Metastatic Liver Carcinoma in the Adrenal Gland (tissue), 2 donors: ENCODE measurements around a stretch of chr14.

- PRO-cap, 2 experiments, result no peak in any of the 2 experiments
Observed at GRCh38 chr14:61747835-61749035, 14.0 kb upstream of the SNAPC1 start.

DNA sequence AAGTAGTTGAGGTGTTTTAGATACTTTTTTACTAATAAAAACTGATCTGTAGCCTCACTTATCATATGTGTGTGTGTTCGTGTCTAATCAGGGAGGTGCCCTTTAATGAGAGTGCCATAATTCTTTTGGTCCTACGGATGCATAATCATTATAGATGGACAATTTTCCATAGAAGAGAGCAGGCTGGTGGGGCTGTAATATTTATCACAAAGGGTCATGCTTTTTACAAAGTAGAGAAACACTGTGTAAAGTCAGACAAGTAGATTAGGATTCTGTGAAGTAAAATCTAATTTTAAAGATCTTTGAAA lies 10.2 kb upstream of the SNAPC1 start:
- PRO-cap, 2 experiments, result no peak in any of the 2 experiments

DNA sequence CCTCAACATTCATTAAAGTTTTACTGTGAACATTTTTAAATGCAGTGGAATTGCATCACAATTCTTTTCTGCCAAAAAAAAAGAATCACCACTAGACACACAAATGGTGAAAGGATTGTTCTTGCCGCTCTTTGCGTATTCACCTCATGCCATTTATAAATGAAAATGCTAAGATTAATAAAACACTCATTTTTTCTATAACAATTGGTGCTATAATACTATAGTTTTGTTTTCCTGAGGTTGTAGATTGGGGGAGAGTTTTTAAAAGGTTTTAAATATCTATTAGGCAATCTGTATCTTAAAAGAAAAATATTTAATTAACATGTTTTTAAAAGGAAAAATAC lies 1.1 kb downstream of the RHOJ start:
- PRO-cap, 2 experiments, result no peak in any of the 2 experiments

GRCh38 chr14:63641120-63641387 lies 617 bp downstream of the WDR89 start:
- PRO-cap, 2 experiments, result no peak in any of the 2 experiments

DNA sequence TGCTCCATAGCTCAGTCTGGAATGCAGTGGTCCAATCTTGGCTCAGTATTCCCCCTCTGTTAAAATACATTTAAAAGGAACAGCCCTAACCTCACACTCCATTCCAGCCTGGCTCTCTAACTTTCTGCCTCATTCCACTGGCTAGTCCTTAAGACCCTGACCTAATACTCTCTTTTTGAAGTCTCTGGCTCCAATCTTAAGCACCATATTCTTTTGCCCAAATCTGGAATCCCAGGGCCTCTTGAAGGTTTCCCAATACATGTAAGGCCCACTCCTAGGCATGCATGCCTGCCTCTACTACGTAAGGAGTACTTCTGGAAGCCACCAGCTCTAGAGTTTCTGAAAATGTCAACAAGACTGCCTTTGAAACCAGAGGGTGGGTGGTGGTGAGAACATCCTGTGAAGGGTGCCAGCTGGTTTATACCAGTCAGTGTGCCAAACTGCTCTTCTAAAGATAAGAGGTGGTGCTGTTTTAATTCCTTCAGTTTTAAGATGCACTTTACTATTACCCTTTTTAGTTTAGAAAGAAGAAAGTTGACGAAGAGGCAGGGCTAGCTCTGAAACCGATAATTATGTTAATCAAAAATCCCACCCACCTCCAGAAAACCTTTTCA lies 8.6 kb upstream of the WDR89 start:
- PRO-cap, 2 experiments, result no peak in any of the 2 experiments

- PRO-cap, 2 experiments, result no peak in any of the 2 experiments
Observed at GRCh38 chr14:63702041-63702318, 25.9 kb downstream of the SGPP1 start.

GRCh38 chr14:63745975-63746811 lies 18.3 kb upstream of the SGPP1 start:
- PRO-cap, 2 experiments, result no peak in any of the 2 experiments

GRCh38 chr14:63874312-63874656 lies 21.5 kb downstream of the SYNE2 start:
- PRO-cap, 2 experiments, result no peak in any of the 2 experiments

DNA sequence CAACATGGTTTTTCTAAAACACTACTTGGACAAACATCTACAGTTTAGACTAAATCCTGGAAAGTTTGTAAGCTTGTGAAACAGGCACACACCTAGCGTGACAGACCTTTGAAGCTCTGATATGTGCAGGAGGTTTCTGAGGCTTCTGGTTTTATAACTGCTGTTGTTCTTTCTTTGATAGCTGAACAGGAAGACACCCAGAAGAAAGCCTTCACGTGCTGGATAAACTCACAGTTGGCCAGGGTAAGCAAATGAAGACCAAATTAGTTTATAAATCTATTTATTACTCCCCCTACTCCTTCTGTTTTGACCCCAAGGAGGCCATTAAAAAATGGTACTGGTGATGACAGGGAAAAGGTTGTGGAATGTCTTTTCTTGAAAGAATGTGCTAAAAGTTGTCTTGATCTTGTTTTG lies 87.6 kb downstream of the SYNE2 start:
- PRO-cap, 2 experiments, result no peak in any of the 2 experiments

DNA sequence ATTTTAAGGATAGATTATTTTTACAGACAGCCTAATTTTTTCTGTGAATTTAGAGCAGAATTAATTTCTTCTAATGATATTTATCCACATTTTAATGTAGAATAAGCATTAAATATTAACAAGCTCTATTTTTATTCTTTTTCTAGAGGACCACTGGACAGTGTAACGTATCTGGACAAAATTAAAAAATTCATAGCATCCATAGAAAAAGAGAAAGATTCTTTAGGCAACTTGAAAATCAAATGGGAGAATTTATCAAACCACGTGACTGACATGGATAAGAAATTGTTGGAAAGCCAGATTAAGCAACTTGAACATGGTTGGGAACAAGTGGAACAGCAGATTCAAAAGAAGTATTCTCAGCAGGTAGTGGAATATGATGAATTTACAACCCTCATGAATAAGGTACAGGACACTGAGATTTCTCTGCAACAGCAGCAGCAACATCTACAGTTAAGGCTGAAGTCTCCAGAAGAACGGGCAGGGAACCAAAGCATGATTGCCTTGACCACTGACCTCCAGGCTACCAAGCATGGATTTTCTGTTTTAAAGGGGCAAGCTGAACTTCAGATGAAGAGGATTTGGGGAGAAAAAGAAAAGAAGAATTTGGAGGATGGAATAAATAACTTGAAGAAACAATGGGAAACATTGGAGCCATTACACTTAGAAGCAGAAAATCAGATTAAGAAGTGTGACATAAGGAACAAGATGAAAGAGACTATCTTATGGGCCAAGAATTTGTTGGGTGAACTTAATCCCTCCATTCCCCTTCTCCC lies 198.8 kb downstream of the SYNE2 start:
- PRO-cap, 2 experiments, result no peak in any of the 2 experiments

GRCh38 chr14:64062609-64063066 lies 209.8 kb downstream of the SYNE2 start:
- PRO-cap, 2 experiments, result no peak in any of the 2 experiments

- PRO-cap, 2 experiments, result no peak in any of the 2 experiments
Observed at GRCh38 chr14:64098595-64098854, 195.6 kb downstream of the ESR2 start.

- PRO-cap, 2 experiments, result peak in 2 of 2 experiments; most common plus-strand start chr14:64113179 (in 2); most common minus-strand start chr14:64113124 (in 2)
Observed at GRCh38 chr14:64112673-64113948, 181.1 kb downstream of the ESR2 start.

GRCh38 chr14:64200838-64201245 lies 93.3 kb downstream of the ESR2 start:
- PRO-cap, 2 experiments, result no peak in any of the 2 experiments

GRCh38 chr14:64203214-64203680 lies 90.9 kb downstream of the ESR2 start:
- PRO-cap, 2 experiments, result peak in 1 of 2 experiments; most common minus-strand start chr14:64203493 (in 1)

- PRO-cap, 2 experiments, result no peak in any of the 2 experiments
Observed at GRCh38 chr14:64388490-64388962, 373 bp downstream of the MTHFD1 start.

DNA sequence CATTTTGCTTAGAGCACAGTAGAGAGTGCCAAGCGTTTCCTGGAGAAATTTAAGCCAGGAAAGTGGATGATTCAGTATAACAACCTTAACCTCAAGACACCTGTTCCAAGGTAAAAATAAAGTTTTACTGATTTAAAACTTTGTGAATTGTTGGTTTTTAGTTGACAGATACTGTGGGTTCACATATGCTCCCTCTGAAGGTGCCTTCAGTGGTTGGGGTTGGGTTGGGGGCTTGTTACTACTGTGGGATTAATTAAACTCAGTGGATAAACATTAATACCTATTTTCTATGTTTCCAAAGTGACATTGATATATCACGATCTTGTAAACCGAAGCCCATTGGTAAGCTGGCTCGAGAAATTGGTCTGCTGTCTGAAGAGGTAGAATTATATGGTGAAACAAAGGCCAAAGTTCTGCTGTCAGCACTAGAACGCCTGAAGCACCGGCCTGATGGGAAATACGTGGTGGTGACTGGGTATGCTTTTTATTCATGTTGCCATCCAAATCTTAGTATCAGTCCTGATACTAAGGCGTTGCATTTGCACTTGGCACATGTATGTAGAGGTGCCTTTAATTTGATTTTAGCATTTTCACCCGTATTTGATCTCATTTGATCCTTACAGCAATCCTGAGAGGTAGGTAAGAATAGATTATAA lies 37.7 kb downstream of the MTHFD1 start:
- PRO-cap, 2 experiments, result no peak in any of the 2 experiments

GRCh38 chr14:64521547-64522657 lies 17.3 kb downstream of the ZBTB1 start:
- PRO-cap, 2 experiments, result no peak in any of the 2 experiments

DNA sequence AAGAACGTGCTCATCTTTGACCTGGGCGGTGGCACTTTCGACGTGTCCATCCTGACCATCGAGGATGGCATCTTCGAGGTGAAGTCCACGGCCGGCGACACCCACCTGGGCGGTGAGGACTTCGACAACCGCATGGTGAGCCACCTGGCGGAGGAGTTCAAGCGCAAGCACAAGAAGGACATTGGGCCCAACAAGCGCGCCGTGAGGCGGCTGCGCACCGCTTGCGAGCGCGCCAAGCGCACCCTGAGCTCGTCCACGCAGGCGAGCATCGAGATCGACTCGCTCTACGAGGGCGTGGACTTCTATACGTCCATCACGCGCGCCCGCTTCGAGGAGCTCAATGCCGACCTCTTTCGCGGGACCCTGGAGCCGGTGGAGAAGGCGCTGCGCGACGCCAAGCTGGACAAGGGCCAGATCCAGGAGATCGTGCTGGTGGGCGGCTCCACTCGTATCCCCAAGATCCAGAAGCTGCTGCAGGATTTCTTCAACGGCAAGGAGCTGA lies 945 bp downstream of the HSPA2 start:
- PRO-cap, 2 experiments, result no peak in any of the 2 experiments

DNA sequence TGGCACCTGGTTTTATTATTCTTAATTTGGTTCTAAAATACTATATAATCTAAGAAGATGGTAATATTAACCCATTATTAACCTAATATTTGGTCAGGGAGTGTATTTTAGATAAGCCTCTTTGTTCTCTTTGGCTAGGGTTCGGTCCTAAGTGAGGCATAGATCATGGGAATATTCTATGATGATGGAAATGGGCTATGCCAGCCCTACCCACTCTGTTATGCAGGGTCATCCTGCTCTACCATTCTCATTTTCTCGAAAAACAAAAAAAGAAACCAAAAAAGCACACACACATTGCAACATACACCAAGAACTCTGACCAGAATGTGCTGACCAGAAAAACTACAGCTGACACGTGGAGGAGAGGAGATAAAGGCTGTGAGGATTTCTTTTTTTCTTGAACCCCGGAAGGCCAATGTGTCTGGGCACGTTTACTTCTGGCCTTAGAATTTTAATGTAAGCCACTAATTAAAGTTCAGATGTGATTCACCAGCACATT lies 66.6 kb upstream of the PLEKHG3 start:
- PRO-cap, 2 experiments, result no peak in any of the 2 experiments